Trachea (tissue), 1 donor: Measurements from ENCODE around the genes RMND1 and OPRM1.

DNA sequence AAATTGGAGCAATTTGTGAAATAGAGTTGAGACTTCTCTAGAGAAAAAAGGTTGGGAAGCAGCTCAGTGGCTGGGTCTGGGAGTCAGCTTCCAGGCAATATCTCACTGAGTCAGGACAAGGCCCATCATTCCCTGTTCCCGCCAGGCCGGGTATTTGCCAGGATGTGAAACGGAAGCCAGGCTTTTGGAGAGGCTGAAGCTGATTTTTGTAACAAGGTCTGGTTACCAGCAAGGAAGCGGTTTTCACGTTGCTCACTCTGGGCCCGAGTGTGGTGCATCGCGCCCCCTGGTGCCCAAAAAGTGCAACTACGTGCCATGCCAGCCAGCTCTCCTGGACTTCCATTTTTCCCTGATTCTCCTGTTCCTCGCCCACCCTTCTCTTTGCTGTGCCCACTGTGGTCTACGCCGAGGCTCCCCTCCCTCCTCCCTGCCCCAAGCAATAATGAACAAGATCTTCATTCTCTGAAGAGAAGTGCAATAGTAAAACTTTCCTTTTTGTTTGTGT lies 67.2 kb downstream of the ZBTB2 start:
- PRO-cap: unidirectional peak, plus-strand start at position 211 of the sequence

GRCh38 chr6:151410355-151410910 lies 19.1 kb upstream of the ZBTB2 start:
- PRO-cap: no peak

- PRO-cap: bidirectional peak, plus-strand start at chr6:151452465, minus-strand start at chr6:151452072
These were observed at the start of gene RMND1 for GRCh38 chr6:151451598-151452212. RMND1 (minus strand) TSS chr6:151452126.

- PRO-cap: no peak
These were observed 139.7 kb downstream of the CCDC170 start for GRCh38 chr6:151633548-151633953.

- PRO-cap: no peak
These were observed 131.7 kb upstream of the ESR1 start for GRCh38 chr6:151675773-151676272.

- PRO-cap: no peak
These were observed 963 bp downstream of the ESR1 start for GRCh38 chr6:151808476-151808813.

GRCh38 chr6:152110803-152111533 lies 303.5 kb downstream of the ESR1 start:
- PRO-cap: no peak

DNA sequence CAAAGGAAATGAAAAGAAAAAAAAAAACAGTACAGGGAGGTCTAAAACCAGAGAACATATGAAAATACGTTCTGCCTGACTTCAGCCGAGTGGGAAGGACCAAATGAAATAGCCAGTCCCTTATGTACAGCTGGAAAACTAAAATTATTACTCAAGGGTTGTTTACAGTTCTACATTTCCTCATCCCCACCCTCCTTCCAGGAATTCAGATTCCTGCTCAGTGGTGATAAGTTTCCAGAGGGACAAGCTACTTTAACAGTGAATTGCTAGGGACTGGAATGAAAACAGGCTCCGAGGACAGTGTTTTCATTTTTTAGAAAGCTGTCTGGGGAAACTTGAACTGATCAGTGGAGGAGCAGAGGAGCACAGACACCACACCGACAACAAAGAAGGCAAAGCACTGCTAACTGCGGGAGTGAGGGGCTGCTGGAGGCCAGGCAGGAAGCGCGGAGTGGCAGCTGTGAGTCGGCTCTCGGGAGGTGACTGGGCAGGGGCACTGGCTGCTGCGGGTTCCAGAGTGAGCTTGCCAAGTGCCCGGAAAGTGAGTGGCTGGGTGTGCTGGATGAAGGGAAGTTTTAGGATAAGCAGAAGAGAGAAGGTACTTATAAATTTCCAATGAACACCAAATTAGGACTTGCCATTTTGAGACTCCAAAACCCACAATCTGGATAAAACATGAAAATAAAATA lies 322.3 kb downstream of the ESR1 start:
- PRO-cap: bidirectional peak, plus-strand start at position 347 of the sequence, minus-strand start at position 97 of the sequence

DNA sequence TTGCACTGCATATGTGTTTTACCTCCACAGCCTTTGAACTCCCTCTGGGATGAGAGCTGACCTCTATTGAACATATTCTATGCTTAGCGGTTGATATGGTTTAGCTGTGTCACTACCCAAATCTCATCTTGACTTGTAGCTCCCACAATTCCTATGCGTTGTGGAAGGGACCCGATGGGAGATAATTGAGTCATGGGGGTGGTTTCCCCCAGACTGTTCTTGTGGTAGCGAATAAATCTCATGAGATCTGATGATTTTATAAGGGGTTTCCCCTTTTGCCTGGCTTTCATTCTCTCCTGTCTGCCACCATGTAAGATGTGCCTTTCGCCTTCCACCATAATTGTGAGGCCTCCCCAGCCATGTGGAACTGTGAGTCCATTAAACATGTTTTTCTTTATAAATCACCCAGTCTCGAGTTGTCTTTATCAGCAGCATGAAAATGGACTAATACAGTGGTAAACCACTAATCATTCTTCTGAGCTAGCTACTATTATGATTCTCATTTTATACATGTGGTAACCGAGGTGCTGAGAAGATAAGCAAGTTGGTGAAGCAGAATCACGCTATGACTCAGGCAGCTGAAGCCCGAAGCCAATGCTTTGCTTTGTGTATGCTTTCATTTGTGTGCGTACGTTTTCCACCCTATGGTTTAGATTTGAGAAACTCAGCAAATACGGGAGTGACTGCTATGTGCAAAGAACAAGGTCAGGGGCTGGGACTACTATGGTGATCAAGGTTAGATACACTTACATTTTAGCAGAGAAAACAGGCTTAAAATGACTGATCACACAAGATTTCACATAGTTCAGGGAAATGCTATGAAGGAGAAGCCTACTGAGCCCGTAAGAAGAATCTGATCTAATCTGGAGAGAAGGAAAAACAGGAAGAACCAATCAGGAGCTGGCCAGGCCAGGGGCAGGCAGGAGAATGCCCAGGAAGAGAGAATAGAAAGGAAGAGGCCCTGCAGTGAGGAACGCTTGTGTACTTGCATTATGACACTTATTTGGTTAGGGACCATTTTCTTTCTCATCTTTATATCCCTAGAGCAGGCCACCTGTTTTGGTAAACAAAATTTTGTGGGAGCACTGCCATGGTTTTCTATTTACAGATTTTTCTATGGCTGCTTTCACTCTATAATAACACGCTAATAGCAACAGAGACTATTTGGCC lies 363.6 kb downstream of the ESR1 start:
- PRO-cap: no peak

GRCh38 chr6:152184742-152185850 lies 377.6 kb downstream of the ESR1 start:
- PRO-cap: no peak

DNA sequence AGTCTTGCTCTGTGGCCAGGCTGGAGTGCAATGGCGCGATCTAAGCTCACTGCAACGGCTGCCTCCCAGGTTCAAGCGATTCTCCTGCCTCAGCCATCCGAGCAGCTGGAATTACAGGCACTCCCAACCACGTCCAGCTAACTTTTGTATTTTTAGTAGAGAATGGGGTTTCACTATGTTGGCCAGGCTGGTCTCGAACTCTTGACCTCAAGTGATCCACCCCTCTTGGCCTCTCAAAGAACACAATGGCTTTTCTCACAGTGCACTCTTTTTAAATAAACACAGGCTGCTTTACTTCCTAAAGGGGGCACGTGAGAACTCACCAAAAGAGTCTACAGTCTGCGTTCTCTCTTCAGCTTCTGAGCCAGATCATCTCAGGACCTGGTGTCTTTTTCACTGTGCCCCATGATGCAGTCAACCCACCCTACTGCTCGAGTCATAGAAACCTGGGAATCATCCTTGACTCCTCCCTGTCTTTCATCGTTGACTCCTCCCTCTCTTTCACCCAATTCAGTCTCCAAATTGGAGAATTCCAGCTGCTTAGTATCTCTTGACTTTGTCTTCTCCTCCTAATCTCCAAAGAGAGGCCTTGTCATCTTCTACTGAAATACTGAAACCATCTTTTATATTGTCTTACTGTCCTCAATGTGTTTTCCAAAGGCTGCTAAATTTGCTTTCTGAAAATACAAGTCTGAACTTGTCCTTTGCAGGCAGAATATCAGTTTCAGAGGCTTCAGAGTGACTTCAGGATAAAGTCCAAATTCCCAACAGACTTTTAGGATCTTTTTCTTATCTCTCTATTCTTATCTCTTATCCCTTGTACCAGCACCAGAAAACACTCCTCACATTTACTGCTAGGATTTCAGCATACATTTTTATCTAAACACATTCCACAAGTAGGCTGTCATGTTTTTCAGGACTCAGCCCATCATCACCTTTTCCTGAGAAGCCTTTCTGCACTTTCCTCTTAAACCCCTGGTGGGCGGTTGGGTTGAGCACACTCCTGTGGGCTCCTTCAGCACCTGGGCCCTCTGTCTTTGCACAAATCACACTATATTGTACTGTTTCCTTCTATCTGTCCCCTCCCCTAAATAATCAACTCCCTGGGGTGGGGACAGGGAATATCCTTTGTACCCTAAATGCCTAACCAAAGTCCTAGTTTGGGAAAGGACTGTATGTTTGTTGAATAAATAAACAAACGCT lies 323.3 kb downstream of the SYNE1 start:
- PRO-cap: no peak

GRCh38 chr6:152401849-152402322 lies 235.3 kb downstream of the SYNE1 start:
- PRO-cap: no peak

- PRO-cap: unidirectional peak, plus-strand start at chr6:152572625
These were observed 64.8 kb downstream of the SYNE1 start for GRCh38 chr6:152572222-152572845.

DNA sequence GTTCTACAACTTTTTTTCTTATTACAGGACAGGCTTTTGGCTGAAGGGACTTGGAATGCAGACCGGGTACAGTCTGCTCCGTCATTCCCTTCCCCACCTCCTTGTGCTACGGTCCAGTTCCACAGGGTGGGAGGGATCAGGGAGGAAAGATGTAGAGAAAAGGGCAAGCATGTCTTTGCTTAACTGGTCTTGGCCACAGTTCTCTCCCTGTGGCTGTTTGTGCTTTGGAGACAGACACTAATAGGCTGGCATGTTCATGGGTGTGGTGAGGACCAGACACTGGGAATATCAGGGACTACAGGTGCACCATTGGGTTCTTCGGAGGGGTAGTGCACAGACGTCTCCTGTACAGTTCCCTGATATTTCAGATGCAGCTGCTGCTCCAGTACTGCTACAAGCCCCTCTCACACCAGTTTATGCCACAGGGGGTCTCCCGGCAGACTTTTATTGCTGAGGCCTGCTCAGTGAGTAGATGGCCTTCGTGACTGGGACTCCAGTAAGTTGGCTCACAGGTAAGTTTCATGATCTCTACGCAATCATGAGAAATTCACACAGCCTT lies 12.3 kb upstream of the RGS17 start:
- PRO-cap: no peak

- PRO-cap: no peak
These were observed 442.0 kb upstream of the OPRM1 start for GRCh38 chr6:153597086-153597399.

- PRO-cap: no peak
These were observed at the start of gene OPRM1 for GRCh38 chr6:154038910-154039772. OPRM1 (plus strand) TSS chr6:154039240.

DNA sequence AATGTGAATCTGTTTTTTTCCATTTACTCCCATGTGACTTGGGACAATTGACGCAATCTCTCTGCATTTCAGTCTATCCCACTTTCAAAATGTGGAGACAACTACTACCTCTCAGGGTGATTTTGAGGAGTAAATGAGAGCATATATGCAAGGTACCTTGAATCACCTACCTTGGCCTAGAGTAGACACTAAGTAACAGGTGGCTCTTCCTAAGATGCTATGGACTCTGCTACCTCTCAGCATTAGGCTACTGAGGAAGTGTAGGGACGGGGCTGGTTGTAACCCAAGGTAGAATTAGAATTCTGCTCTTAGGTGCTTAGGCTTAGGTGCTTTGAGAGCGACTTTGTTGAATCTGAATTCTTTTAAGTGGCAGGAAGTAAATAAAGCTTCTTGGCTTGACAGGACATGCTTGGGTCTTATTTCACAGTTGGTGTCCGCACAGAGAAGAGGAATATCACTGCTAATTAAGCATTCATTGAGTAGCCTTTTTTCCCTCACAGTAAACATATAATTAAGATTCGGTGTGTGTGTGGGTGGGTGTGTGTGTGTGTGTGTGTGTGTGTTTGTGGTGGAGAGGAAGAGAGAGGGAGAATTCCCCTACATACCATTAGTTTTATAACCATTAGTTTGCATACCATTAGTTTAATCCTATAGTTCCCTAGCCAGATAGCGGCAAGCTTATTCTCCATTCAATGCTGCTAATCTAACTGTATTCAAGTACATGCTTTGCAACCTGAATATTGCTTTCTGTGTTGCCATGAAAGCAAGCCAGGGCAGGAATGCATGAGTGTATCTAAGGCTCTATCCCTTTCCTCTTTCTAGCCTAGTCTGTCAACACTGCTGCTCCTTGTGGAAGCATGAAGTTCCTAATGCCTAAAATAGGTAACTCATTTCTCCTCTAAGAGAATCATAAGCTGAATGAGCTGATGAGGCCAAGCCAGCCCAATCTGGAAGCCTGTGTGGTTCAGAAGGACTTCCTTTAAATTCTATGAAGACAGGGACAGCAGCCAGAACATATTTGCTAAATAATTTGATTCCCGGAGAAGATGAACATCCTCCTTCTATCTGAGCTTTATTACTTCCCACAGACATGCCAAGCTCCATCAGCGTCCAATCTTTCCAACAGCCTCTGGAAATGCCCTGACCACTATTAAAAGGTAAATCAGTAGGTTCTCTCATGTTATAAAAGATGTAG lies 112.4 kb downstream of the IPCEF1 start:
- PRO-cap: no peak

GRCh38 chr6:154438657-154439715 lies 71.5 kb downstream of the CNKSR3 start:
- PRO-cap: no peak

DNA sequence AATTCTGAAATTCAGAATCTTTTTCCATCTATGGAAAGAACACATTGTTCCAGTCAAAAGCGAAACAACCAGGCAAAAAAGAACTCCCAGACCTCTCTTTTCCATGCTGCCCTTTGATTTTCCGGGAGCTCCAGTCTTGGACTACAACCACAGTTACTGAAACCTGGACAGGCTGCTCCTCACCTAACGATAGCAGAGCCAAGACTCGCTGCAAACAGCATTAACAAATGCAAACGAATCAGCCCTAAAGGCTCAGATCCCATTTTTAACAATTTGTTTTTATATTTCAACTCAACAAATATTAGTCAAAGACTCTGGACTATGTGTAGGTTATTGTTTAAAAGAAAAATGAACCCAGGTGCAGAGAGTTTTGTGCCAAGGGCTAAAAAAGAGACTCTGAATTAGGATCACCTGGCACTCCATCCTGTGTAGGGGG lies 108.8 kb upstream of the CNKSR3 start:
- PRO-cap: no peak

DNA sequence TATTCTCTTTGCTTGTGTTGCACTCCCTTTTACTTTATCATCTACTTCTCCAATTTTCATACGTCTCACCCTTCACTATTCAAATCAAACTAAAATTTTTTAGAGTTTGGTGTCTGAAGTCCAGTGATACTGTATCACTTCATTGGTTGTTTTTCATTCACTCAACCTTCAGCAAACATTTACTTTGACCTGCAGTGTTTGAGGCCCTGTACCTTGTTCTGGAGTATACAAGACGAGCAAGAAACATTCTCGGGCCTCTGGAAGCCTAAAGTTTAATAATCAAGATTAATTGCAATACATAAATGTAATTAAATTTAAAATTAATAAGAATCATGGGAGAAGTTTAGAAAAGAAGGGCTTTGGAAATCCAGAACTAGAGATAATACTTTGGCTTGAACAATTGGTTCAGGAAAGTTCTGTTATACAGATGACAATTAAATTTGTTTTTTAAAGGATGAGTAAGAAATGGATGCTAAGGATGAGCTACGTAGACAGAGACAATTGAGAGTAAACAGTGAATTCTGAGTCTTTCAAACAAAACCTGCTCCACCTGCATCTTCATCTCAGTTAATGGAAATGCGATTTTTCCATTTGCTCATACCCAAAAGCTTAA lies 64.8 kb downstream of the SCAF8 start:
- PRO-cap: no peak